ENCODE data around the gene KRTAP5-5.

GRCh38 chr11:1520723-1521267 lies 34.2 kb upstream of the MOB2 start:
- RRBS: no CpG with 5 or more reads among the region's 18 CpGs

DNA sequence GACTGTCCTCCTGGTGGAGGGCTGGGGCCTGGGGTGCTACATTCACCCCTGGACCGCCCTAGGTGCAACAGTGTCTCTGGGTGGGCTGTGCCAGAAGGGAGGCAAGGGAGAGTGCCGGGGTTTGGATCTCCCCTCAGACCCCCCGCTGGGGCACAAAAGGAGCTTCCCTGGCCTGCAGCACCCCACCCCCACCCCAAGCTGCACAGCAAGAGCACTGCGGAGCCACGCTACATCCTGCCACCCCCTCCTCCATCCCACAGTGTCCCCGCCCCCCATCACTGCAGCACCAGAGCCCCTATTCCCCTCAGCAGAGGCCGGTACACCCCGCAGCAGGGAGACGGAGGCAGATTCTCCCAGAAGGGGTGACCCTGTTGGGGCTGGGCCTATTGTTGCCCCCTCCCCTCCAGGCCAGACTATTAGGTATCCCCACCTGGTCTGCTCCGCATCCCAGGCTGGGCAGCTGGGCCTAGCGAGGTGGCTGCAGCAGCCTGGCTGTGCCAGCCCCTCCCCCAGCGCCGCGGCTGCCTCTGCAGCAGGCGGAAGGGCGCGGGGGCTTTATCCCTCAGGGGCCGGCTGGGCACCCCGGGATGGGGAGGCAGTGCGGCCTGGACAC lies 1.2 kb downstream of the DUSP8 start:
- RRBS: 2% methylated on average over 2 of the region's 20 CpGs

- RRBS: 19% methylated on average over 7 of the region's 31 CpGs
Measured at GRCh38 chr11:1628675-1629339, 768 bp upstream of the KRTAP5-5 start.

DNA sequence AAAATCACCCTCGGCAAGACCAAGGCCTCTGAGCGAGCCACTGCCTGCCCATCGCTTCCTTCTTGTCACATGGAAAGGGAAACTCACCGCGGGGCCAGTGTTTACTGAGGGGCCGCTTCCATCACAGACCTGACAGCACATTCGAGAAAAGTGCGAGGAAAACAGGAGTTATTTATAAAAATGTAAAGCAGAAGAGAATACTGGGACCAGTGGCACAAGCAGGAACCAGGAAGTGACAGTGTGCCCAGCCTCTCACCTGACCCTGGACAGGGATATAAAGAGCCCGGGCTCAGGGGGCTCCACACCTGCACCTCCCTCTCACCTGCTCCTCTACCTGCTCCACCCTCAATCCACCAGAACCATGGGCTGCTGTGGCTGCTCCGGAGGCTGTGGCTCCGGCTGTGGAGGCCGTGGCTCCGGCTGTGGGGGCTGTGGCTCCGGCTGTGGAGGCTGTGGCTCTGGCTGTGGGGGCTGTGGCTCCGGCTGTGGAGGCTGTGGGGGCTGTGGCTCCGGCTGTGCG lies at the start of gene KRTAP5-5:
TSS of gene KRTAP5-5 (plus strand) at position 296 of the 520 bp plus-strand sequence.
- RRBS: no CpG with 5 or more reads among the region's 17 CpGs

DNA sequence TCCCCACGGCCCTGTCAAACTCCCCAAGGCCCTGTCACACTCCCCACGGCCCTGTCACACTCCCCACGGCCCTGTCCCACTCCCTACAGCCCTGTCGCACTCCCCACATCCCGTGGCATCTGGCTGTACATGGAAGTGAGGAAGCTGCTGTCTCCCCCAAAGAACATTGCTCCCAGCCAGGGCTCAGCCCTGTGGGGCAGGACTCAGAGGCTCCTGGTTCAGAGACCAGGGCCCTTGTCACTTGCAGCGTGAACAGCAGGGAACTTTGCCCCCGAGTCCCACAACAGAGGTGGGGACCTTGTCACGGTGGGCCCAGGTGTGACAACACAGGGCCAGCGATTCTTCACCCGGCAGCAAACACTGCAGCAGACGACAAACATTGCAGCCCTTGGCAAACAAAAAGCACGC lies 31.8 kb downstream of the KRTAP5-5 start:
- RRBS: no CpG with 5 or more reads among the region's 12 CpGs

DNA sequence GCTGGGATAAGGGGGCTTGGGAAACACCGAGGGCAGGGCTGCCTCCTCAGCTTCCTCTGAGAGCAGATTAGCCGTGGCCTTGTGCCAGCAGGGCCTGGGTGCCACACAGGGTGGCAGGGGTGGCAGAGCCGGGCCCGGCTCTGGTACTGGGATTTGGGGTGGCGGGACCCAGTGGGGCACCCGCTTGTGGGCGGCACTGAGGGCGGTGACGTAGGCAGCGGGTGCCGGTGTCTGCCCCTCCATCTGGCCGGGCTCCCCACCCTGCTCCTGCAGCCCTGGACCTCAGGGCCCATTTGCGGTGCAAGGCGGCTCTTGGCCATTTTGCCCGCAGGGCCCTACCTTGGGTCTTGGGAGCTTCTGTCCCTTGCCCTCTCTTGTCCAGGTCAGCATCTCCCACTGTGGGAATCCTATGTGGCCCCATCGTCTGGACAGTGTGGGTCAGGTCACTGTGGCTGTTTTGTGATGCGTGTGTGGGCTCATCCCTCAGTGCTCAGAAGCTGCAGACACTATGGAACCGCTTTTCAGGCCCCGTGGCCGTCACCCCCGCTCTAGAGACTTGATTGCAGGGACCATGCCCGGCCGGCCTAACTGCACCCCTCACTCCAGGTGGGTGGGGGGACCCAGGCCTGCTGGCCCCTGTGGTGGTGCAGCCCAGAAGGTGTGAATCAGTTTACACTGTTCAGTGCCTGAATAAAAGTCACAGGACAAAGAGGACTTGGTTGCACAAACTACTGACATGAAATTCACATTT lies 29.7 kb upstream of the KRTAP5-6 start:
- RRBS: 37% methylated on average over 2 of the region's 23 CpGs

DNA sequence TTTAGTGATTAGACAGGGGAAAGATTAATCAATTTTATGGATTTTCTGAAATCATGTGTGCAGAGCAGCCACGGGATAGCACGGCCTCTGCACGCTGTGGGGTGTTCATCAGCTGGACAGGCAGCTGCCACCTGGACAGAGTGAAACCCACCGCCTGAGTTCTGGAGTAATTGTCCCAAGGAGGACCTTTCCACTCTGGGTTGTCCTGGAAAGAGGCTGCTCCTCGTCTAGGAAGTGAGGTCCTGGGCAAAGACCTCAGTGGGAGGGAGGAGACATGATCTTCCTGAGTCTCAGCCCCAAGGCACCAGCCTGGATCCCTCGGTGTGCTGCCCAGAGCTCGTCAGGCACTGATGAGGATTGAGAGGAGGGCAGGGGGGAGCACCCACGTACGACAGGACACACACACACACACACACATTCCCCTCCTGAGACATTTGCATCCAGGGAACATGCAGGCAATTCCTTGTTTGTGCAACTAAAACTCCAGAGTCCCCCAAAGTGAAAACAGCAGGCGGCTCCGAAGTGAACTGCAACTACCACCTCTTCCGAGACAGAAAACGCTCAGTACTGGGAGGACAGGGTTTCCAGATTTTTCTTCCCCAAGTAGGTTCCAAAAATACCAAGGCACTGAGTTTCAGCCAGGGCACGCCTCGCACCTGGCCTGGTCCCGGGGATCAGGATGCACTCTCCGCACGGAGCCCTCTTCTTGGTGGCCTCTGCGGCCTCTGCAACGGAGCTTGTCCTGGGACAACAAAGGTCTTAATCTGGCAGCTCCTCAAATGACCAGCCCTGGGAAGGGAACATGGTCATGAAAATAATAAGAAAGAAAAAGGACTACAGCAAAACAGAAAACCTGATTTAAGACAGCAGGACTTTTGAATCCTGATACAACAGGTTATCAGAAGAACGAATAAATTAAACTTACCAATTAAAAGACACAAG lies 22.4 kb upstream of the KRTAP5-6 start:
- RRBS: no CpG with 5 or more reads among the region's 21 CpGs

DNA sequence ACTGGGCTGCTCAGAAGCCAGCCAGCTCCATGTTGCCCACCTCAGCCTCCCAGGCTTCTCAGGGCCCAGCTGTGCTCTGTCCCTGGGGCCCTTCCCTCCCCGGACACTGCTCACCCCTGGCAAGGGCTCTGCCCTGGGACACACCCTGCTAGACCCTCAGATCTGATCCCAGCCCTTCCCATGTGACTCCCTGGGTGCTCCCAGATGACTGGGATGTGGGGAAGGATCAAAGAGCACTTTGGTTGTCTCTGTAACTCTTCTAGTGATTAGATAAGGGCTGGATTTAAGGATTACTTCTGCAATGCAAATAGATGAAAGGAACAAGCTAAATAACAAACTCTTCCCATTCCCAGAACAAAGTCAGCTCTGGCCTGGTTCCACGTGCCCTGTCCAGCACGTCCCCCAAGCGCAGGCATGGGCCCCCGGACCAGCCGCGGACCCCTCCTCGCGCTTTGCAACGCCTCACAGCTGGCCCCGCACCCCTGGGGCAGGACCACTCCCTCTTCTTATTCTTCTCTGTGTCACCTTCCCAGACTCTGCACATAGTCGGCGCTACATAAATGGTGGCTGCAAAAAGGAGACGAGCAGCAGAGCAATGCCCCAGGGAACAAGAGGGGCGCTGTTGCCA lies 5.8 kb upstream of the KRTAP5-6 start:
- RRBS: no CpG with 5 or more reads among the region's 15 CpGs

- RRBS: 11% methylated on average over 10 of the region's 47 CpGs
Measured at GRCh38 chr11:1693765-1694614, 3.0 kb upstream of the KRTAP5-6 start.

- RRBS: no CpG with 5 or more reads among the region's 9 CpGs
Measured at GRCh38 chr11:1740641-1741462, 9.5 kb downstream of the IFITM10 start.

DNA sequence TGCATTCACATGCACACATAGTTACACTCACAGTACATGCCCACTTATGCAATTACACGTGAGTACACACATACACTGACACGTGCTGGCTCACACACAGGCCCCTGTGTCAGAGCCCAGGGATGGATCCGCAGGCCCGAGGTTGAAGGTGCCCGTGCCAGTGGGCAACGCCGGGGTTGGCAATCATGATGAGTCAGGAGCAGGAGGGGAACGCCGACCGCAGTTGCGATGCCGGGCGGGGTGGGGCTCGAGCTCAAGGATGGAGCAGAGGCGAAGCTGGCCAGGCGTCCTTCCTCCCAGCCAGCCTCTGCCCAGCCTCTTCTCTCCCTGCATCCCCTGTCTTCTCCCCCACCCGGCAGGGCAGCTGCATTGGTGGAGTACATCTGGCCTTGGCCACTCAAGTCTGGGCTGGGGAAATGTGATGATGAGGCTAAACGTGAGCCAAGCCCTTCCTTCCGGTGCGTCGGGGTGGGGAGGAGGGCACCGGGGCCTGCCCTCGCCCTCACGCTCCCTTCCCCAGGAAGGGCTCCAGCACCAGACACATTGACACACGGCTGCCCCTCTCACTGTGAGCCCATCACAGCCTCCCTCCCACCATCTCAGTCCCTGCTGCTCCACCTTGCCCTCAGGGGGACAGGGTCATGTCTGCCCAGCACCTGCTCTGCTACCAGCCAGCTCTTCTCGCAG lies 3.9 kb downstream of the IFITM10 start:
- RRBS: 83% methylated on average over 11 of the region's 26 CpGs

GRCh38 chr11:1785826-1786290 lies 22.1 kb upstream of the CTSD start:
- RRBS: no CpG with 5 or more reads among the region's 17 CpGs

DNA sequence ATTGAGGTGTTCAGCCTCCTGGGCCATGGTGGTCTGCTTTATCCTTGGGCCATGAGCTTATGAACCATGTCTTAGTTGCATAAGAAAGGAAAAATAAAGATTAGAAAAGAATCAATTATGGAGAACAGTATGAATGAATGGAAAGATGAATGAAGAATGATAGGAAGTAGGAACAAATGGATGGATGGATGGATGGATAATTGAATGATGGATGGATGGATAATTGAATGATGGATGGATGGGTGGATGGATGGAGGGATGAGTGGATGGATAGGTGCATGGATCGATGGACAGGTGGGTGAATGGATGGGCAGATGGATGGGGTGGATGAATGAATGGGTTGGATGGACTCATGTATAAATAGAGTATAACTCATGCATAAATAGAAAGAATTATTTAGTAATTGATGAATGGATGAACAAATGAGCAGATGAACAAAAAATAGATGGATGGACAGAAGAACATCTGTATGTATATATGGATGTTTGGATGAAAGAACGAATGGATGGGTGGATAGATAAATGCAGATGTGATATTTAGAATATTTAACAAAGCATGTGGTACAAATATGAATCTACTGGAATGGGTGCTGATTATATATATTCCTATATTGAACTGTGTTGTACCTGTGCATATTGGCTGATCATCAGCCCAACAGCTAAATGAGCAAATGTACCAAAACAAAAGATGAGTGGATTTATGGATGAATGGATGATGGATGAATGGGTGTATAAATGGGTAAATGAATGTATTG lies 7.4 kb downstream of the LSP1 start:
- RRBS: no CpG with 5 or more reads among the region's 2 CpGs

- RRBS: 10% methylated on average over 5 of the region's 39 CpGs
Measured at GRCh38 chr11:1870976-1871673, 18.2 kb downstream of the LSP1 start.

DNA sequence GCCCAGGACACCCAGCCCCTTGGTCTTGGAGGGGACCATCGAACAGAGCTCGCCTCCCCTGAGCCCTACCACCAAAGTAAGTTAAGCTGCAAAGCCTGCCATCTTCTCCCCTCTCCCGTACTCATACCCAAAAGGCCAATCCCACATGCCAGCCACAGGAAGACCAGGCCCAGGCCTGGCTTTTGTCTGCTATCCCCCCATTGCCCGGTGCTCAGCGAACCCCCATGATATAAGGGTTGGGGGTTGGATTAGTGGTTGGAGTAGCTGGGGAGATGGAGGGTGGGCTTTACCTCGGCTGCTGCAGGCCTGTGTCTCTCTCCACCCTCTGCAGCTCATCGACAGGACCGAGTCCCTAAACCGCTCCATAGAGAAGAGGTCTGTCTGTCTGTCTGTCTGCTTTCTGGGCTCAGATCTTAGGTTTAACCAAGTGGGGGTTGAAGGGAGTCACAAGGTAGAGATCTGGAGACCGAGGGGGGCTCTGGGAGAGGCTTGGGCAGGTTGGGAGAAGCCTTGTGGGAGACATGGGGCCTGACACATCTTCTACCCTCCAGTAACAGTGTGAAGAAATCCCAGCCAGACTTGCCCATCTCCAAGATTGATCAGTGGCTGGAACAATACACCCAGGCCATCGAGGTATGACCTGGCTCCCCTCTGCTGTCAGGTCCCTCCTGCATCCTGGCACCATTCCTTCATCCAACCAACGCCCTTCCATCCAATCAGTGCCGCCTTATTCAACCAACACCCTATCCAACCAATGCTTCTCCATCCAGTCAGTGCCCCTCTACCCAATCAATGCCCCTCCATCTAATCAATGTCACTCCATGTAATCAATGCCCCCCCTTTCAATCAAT lies 7.5 kb downstream of the PRR33 start:
- RRBS: no CpG with 5 or more reads among the region's 13 CpGs

DNA sequence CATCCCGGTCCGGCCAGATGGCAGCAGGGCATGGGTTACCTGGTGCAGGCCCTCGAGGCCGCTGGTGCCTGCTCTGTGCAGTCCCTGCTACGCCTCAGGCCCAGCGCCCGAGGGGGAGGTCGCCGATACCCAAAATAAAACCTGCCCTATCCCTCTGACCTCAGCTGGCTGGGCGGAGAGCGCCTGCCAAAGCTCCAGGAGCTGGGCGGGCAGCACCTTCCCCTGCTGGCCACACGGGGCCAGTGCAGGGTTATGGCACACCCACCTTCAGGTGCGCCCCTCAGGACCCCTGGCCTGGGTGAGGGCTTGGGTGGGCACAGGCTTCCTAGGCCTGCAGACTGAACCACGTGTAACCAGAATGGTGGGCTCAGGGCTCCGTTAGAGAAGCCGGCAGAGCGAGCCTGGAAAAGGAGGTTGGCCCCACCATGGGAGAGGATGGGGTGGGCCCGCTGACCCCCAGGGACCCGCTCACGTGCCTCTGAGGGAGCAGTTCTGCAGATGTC lies 1.9 kb upstream of the TNNT3 start:
- RRBS: no CpG with 5 or more reads among the region's 21 CpGs

DNA sequence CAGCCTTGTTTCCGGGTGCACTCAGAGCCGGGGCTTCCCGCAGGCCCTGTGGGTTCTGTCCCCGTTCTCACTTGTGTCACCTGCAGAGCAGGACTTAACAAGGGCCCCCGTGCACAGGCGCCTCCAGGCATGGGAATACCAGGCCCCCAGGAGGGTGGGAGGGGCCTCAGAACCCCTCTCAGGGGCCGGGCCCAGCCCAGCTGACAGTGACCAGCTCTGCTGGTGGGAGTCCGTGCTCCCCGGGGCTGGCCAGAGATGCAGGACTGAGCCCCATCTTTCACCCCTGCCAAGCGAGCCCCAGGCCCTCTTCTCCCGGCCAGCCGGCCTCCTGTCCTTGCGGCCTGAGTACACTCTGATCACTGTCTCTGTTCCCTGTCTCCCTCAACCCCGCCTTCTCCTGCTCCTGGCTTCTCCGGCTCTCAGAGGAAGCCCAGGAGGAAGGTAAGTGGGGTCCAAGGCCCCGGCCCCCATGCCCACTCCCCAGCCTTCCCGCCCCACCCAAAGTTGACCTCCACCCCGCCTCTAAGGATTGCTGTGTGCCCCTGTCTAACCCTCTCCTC lies 5.3 kb downstream of the TNNT3 start:
- RRBS: 10% methylated on average over 10 of the region's 18 CpGs

DNA sequence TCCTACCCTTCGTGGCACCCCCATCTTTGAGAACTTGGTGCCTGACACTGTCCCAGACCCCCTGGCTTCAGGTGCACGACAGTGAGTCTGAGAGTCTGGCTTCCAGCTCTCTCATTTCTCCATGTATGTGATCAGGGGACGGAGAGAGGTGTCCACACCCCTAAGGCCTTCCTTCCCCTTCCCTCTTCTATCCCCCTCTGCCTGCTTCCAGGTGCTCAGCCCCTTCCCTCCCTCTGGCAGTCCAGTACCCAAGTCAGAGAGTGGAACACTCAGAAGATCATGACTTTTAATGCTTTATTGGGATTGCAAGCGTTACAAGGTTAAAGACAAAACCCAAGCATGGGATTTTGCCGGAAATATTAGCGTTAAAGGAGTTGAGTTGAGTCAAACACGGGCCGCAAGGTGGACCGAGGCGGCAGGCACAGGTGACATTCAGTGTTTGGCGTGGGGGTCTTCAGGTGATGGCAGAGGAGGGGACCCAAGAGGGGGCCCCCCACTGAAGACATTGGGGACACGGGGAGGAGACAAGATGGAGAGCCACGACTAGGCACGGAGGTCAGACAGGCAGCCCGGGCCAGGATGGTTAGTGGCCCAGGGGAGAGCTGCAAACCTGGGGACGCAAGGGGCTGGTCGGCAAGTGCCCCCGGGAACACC lies 10.2 kb downstream of the IGF2 start:
- RRBS: 55% methylated on average over 4 of the region's 18 CpGs

- RRBS: 17% methylated on average over 4 of the region's 35 CpGs
Measured at GRCh38 chr11:2129494-2130360, 9.5 kb downstream of the IGF2 start.